Measurements from ENCODE around the genes NDUFA2, DND1, PCDHB15, PCDHGA1, PCDHGB4, PCDHGA10 and PCDHGB7.

GRCh38 chr5:140602956-140603341 lies 30.0 kb downstream of the CD14 start:
- PRO-cap: no peak

DNA sequence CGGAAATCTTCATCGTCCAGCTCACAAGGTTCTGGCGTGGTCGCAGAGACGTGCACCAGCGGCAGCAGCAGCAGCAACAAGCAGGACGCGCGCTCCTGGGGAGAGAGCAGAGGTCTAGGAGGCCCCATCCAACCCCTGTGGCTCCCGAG lies 215 bp downstream of the CD14 start:
- PRO-cap: no peak

DNA sequence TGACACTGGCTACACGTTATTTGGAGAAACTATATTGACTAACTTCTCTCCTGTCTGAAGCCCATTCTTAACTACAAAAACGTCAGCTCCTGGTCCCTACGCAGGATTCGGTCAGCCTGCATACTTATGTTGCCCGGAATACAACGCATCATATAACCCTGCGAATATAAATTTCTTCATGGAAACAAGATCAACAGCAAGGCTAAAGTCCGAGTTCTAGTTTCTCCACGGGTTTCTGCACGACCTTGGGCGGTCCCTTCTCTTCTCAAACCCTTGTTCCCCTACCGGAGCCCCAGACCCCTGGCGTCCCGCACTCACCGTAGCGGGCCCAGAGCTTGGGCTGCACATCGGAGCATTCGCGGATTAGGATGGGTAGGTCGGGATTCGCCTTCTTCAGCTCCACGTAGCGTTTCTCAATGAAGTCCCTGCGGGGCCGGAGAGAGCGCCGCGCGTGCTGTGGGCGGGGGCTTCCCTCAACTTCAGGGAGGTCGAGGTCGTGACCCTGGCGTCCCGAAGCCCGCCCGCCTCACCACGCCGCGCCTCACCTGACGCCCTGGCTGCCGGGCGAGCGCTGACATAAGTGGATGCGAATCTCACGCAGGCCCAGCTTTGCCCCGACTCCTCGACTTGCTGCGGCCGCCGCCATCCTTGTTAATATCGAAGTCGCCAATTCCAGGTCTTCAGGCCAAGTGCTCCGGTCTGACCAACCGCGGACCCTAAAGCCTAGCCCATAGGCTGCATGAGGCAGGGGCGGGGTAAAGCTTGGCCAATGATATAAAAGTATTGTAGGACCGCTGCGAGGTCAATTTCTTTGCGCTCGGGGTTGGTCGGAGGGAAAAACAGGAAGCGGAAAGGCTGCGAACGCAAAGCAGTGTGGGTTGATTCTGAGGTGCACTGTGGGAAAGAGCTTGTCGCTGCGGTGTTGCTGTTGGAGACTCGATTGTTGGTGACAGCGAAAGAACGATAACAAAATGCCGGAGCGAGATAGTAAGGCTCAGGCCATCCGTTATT lies at the start of gene NDUFA2:
NDUFA2 (minus strand) TSS at position 693 of the 1,011 bp plus-strand sequence.
- PRO-cap: bidirectional peak, plus-strand start at position 922 of the sequence, minus-strand start at position 691 of the sequence

DNA sequence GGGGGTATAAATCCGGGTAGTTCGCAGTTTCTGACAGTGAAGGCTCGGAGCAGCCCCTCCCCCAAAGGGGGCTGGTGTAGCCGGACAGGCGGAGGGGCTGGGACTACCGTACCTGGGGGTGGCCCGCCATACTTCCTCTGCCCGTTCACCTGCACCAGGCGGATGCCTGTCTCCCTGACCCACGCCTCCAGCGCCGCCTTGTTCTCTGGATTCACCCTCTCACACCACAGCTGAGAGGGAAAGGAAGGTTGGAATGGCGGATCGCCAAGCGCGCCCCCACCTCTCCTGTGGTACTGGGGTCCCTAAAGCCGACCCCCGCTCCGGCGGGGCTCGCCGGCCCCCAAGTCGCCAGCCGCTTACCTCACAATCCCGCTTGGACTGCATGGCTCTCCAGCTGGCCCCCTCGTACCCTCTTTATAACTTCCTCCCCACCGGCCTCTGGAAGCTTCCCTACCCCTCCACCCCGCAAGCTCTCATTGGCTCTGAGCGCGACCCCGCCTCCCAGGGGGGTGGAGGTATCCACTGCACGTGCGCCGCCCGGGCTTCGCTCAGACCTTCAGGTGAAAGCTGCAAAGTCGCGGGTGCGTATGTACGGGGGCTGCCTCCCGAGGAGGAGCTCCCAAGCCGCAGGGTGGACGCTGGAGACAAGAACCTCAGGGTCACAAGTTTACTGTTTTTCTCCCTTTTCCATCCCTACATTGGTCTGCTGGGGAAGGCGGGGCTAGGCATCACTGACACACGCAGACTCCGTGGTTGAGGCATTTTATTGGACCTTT lies at the start of gene DND1:
DND1 (minus strand) TSS at position 418 of the 776 bp plus-strand sequence.
- PRO-cap: no peak

DNA sequence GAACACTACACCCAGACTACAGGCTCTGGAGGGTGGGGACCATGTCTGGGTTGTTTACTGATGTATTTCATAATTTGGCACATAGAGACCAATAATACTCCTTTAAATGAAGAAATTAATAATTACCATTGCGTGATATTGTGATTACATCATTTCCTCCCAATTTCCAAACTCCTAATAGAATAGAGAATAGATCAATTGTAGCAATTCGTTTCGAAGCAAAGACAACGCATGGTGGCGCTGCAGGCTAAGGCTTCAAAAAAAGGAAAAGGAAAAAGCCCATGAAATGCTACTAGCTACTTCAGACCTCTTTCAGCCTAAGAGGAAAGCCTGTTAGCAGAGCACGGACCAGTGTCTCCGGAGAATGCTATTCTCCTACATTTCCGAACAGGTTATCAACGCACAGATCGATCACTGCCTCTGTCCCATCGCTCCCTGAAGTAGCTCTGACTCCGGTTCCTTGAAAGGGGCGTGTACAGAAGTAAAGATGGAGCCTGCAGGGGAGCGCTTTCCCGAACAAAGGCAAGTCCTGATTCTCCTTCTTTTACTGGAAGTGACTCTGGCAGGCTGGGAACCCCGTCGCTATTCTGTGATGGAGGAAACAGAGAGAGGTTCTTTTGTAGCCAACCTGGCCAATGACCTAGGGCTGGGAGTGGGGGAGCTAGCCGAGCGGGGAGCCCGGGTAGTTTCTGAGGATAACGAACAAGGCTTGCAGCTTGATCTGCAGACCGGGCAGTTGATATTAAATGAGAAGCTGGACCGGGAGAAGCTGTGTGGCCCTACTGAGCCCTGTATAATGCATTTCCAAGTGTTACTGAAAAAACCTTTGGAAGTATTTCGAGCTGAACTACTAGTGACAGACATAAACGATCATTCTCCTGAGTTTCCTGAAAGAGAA lies at the start of gene PCDHB15:
PCDHB15 (plus strand) TSS at position 304 of the 898 bp plus-strand sequence.
- PRO-cap: unidirectional peak, plus-strand start at position 311 of the sequence; bidirectional peak, plus-strand start at position 543 of the sequence, minus-strand start at position 591 of the sequence

GRCh38 chr5:141330185-141330805 lies at the start of gene PCDHGA1:
Gene PCDHGA1 (plus strand): TSS chr5:141330514.
- PRO-cap: no peak

DNA sequence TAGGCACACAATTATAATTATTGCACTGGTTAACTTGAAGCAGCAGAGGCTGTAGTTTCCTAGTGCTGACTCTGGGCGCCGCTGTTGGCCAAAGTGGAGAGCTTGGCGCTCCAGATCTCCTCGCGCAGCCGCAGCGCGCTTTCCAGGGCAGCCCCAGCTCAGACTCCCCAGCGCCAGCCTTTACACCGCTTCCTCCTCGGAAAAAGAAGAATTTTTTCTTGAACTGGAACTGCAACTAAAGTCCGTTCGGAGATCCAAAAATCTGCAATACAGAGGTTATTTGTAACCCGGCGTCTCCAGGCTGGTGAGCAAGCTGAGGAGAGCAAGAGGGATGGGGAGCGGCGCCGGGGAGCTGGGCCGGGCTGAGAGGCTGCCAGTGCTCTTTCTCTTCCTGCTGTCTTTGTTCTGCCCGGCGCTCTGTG lies at the start of gene PCDHGB4:
PCDHGB4 (plus strand) TSS at position 145 of the 422 bp plus-strand sequence.
- PRO-cap: no peak

DNA sequence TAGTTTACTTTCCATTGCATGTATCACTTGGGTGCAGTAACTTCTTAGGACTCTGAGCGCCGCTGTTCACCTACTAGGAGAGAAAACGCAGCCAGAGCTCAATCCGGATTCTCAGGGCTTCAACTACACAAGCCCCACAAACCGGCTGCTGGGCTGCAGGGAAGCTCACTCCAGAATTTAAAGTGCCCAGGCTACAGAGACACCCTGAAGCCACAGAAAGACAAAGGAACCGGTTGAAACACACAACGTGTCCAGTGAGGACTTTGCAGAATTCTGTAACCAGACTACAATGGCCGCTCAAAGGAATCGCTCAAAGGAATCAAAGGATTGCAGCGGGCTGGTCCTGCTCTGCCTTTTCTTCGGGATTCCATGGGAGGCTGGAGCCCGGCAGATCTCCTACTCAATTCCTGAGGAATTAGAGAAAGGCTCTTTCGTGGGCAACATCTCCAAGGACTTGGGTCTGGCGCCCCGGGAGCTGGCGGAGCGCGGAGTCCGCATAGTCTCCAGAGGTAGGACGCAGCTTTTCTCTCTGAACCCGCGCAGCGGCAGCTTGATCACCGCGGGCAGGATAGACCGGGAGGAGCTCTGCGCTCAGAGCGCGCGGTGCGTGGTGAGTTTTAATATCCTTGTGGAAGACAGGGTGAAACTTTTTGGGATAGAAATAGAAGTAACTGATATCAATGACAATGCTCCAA lies at the start of gene PCDHGA10:
PCDHGA10 (plus strand) TSS at position 101 of the 695 bp plus-strand sequence.
- PRO-cap: unidirectional peak, plus-strand start at position 101 of the sequence; unidirectional peak, plus-strand start at position 282 of the sequence; bidirectional peak, plus-strand start outside the sequence, minus-strand start at position 525 of the sequence

GRCh38 chr5:141417509-141418479 lies at the start of gene PCDHGB7:
Gene PCDHGB7 (plus strand): TSS chr5:141417677.
- PRO-cap: no peak

DNA sequence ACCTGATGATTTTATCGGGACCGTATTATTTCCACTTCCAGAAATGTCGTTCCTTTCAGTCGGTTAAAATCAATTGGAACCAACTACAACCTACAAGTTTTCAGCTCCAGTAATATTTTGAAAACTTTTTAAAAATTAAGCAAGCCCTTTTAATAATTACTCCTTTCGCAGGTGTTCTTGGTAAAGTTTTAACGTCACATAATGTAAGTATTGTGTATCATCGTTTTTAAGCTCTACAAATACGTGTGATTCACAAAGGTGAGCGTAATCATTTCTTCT lies 247 bp upstream of the PCDHGA11 start:
- PRO-cap: no peak

DNA sequence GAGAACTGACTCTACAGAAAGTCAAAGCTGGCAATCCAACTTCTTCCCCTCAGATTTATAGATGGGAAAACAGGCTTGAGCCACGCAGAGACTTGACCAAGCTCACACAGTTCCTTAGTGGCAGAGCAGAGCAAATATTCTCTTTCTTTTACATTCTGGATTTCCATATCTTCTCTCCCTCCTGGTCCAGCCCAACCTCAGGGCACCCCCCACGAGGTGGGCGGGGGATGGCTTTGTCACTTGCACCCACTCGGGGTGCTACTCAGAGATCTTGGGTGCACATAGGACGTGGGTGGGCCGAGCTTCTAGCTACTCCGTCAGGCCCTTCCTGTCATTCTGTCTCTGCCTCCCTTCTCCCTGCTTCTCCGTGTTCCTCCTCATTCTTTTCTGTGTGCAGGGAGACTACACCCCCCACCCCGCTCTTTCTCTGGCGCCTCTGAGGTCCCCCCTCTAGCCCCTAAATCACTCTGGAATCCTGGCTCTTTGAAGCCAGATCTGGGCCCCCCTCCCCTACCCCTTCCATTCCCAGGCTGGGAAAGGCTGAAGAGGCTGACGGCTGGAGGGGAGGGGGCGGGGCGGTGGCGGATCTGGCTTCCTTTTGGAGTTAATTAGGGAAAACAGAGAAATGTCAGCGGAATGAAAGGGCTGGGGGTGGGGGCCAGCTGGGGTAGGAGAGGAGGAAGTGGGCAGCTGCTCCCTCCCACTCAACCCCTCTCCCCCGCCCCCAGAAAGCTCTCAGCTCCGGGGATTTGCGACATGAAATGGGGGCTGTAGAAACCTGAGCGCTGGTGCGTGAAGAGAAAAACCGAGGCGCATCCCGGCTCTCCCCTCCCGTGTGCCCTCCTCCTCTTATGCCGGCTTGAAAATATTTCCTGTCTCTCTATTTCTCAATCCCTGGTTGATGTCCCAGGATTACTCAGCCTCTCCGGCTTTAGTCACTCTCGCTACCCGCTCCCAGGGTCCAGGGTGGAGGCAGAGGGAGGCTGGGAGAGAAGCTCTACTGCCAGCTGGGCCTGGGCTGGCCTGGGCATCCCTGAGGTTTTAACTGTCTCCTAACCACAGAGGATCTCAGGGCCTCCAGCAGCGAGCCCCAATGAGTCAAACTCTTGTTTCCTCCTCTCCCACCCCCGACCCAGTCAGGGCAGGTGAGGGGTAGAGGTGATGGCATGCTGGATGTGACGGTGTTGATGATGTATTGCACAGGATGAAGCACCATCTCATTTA lies 19.9 kb downstream of the PCDHGC5 start:
- PRO-cap: no peak

DNA sequence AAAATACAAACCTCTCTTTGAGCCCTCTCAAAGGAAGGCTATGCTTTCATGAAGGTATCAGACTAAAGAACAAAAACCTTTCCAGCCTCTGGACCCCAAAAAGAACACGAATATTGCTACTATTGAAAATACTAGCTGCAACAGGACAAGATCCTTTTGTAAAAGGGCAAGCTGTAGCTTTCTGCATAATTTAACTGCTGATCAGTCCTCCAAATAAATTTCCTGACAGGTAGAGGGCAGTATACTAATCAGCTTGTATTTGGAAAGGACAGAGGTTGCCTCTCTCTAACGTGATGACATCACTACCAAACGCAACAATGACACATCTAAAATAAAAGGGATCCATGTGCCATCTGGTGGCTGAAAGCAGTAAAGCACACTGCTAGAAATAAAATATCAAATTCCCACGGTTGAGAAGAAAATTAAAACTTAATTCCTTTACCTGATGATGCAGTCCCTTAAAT lies 54.7 kb downstream of the DIAPH1 start:
- PRO-cap: no peak

GRCh38 chr5:141564511-141565000 lies 54.2 kb downstream of the DIAPH1 start:
- PRO-cap: no peak

- PRO-cap: no peak
These were observed 27.8 kb downstream of the DIAPH1 start for GRCh38 chr5:141590822-141591516.

DNA sequence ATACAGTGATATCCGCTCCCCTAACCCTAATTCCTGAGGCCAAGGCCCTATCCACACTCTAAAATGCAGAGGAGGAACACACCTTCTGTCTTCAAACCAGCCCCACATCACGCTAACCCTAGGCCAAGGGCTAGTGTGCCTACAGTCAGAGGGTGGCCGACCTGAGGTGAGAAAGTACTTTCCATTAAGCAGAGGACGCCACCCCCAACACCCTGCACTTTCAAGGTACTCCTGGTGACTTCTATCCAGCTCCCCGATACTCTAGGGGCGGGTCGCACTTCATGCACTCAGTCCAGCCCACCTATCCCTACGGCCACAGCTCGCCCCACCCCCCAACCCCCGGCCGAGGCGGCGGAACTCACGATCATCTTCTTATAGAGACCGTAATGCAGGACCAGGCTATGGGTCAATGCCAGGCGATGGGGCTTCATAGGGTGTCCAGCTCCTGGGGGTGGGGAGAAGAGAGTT lies 429 bp downstream of the HDAC3 start:
- PRO-cap: unidirectional peak, plus-strand start at position 402 of the sequence

- PRO-cap: no peak
These were observed 4.3 kb downstream of the RELL2 start for GRCh38 chr5:141641047-141641510.

DNA sequence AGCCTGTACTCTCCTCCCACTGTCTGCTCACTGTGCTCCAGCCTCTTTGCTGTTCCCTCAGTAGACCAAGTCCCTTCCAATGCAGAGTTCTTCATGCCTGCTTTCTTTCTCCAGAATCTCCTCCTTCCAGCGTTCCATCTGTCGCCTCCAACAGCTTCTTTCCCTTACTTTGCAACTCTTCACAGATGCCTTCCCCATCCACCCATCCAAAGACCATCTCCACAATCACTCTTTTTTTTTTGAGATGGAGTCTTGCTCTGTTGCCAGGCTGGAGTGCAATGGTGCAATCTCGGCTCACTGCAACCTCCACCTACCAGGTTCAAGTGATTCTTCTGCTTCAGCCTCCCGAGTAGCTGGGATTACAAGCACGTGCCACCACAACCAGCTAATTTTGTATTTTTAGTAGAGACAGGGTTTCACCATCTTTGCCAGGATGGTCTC lies 1.5 kb upstream of the FCHSD1 start:
- PRO-cap: no peak

DNA sequence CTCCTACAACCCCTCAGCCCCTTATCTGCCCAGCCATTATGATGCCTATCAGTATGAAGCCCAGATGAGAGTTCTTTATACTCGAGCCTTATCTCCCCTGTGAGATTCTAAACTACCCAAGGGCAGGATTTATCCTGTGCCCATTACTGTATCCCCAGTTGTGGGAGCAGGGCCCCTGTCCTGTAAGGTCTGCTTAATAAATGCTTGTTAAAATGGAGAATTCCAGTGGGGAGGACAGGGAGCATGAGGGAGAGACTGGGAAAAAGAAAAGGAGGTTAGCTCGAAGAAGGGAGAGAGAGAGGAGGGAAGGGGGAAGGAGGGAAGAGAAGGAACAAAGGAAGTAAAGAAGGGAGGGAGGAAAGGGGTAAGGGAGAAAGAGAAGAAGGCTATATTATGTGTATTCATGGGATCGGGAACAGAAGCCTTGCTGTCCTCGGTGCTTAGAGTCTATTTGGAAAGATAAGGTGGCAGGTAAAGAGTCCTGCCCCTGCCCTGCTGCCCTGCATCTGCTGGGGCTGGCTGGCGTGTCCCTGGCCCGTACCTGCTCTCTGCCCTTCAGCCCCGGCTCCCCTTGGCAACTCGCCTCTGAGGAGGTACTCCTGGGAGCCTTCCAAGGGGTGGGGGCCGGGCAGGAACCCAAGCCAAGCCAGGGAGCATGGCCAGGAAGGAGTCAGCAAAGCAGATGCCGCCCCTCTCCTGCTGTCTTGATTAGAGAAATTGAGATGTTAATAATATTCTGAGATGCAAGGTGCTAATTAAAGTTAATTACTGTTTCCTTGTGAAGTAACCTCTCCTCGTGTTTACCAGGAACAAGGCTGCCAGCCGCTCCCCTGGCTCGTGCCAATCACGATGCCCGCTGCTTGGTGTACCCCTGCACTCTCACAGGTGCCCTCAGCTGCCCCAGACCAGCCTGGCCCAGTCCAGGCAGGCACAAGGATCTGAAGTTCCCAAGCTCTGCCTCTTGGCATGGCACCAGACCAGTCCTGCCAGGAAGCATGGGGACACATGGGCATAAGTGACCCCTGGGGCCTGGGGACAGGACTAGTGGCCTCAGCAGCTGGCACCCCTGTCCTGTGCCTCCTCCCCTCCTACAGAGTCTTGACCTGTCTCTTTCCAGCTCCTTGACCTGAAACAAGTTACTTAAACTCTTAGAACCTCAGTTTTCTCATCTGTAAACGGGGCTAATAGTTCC lies 36.7 kb downstream of the PCDH1 start:
- PRO-cap: no peak

DNA sequence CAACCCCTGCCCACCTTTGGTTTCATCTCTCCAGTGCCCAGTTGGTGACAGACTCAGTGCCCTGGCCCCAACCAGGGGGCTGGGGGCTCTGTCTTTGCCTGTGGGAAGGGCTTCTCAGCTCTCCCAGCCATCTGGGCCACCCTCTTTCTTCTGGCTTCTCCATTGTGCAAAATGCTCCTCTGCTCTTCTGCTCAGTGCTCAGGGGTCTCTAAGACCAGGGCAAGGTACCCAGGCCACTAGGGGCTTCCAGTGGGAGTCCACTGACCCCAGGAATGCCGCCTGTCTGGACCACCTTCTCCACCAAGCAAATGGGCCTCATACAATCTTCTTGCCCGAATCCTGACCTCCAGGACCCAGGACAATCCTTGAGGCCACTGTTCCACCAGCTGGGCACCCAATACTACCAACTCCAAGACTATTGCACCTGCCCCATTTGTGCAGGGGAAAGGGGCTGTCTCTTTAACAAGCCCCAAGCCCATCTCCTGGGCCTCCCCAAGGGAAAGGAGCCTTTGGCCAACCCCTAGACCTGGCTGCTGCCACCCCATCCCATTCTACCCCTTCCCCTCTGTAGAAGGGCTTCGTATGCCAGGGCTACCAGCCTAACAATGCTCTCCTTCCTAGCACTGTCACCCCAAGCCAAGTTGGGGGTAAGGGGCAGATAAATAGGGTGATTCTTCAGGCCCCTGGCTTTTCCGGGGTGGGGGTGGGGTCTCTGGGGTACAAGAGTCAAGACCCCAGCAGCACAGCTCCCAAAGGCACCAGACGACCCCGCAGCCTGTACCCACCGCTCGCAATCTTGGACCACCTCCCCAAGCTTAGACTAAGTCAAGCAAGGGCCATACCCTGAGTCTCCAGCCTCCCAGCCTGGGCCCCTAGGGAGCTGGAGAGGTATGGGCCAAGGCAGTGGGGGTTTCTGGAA lies 26.3 kb downstream of the PCDH1 start:
- PRO-cap: no peak

- PRO-cap: no peak
These were observed 10.8 kb downstream of the PCDH1 start for GRCh38 chr5:141867034-141868104.

All from progenitor cell of endocrine pancreas (in vitro differentiated cells).